Bronchial epithelial cell (primary cell): Measurements from ENCODE around the gene EEPD1.

DNA sequence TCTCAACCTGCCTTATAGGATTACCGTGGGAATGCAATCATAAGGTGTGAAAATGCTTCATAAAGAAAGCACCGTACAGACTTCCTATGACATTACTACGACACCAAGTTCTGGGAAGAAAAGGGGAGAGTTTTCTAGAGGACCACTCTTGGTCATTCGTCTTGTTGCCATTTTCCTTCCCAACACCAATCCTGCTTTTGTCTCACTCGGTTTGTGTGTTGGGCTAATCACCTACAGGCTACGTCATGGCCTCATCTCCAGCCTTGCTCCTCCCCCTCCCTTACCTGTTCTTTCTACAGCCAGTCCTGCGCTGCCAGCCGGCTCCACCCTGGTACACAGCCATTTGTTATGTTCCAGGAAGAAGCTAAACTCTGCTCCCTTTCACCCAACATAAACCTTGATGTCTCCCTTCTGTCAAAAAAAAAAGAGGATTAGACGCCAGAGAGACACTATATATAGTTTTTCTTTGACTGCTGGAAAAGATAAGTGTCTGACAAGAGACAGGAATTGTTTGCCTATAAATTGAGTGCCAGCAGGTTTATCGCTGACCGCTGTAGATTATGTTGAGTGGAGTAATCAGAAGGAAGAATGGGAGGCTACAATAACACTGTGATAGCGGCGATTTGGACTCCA lies 171.5 kb upstream of the BMPER start:
- RRBS, 2 experiments, result no CpG with 5 or more reads among the region's 13 CpGs

- RRBS, 2 experiments, result no CpG with 5 or more reads among the region's 7 CpGs
Observed at GRCh38 chr7:33761339-33762004, 143.9 kb upstream of the BMPER start.

GRCh38 chr7:33904247-33904694 lies 1.1 kb upstream of the BMPER start:
- RRBS, 2 experiments, result no CpG with 5 or more reads among the region's 38 CpGs

DNA sequence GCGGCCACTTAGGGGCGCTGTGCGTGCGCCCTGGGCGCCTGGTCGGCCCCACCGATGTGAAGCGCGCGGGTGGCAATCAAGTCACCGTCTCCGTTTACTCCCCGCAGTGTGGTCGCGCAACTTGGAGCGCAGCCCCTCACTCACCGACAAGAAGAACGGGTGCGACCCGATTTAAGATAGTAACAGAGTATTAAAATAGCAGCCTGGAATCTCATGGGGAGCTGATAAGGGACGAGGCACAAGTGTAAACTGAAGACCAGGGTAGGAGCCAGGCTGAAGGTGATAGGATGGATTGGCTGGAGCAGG lies 696 bp upstream of the DPY19L1 start:
- RRBS, 2 experiments, result no CpG with 5 or more reads among the region's 21 CpGs

DNA sequence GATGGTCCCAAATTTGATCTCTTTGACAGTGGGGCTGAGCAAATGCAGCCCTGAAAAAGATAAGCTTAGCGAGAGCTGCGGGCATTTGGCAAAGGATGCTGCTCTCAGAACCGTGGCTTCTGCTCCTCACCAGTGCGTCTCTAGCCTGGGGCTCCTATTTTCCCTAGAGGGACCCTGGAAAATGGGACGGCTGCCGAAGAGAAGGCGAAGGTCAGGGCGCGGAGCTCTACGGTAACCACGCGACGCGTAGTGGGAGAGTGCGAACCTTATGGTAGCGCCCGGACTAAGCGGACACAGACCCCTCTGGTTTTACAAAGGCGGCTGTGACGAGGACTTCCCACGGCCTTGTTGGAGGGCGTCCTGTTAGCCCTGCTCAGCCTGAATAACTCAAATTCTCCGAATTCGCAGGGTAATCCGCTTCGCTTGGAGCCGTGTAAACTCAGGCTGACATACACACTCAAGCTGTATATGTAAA lies 769 bp upstream of the TBX20 start:
- RRBS, 2 experiments, result no CpG with 5 or more reads among the region's 27 CpGs

DNA sequence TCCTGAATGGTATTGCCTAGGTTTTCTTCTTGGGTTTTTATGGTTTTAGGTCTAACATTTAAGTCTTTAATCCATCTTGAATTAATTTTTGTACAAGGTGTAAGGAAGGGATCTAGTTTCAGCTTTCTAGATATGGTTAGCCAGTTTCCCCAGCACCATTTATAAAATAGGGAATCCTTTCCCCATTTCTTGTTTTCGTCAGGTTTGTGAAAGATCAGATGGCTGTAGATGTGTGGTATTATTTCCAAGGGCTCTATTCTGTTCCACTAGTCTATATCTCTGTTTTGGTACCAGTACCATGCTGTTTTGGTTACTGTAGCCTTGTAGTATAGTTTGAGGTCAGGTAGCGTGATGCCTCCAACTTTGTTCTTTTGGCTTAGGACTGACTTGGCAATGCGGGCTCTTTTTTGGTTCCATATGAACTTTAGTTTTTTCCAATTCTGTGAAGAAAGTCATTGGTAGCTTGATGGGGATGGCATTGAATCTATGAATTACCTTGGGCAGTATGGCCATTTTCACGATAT lies 33.9 kb downstream of the HERPUD2 start:
- RRBS, 2 experiments, result no CpG with 5 or more reads among the region's 4 CpGs

- RRBS, 2 experiments, result 1 to 2% methylated on average over 12 of the region's 32 CpGs
Observed at GRCh38 chr7:35694147-35694705, 709 bp downstream of the HERPUD2 start.

GRCh38 chr7:35753841-35754779 lies 46.7 kb upstream of the SEPTIN7 start:
- RRBS, 2 experiments, result no CpG with 5 or more reads among the region's 9 CpGs

- RRBS, 2 experiments, result no CpG with 5 or more reads among the region's 1 CpG
Observed at GRCh38 chr7:36065751-36065961, 87.4 kb upstream of the EEPD1 start.

- RRBS, 2 experiments, result 1% methylated on average over 59 to 64 of the region's 118 CpGs
Observed at GRCh38 chr7:36152520-36153705, at the start of gene EEPD1. EEPD1 (plus strand) TSS chr7:36153254.

DNA sequence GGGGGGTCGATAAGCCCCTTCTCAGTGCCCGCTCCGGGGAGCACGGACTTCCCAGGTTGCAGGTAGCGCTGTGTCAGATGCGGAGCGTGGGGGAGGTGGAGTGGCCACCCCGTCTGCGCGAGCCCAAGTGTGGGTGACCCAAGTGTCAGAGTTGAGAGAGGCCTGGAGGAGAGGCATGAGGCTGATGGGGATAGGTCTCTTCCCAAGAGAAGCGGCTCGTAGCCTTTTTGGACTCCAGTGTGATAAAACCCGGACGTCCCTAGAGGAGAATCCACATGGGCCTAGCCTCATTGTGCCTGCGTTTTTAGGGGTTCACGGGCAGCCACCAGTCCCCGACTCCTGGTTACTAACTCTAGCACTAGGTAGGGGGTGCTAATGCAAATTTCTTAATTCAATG lies 650 bp downstream of the EEPD1 start:
- RRBS, 2 experiments, result under 1 to 1% methylated on average over 3 of the region's 17 CpGs

DNA sequence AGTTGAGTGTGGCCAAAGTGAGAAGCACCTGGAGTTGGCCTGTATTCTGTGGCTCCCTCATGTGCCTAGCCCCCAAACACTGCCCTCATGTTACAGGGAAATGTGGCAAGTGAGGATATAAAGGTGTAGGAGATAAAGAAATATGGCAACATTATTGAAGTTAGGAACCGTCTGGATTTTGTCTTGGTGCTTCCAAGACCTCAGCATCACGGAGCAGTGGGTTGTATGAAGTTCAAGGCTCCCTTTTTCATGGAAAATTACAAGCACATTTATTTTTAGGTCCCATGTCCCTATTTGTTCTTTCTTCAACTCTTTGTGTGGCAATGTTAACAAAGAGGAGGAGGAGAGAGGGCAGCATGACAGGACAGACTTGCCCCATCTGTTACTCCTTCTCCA lies 28.5 kb downstream of the EEPD1 start:
- RRBS, 2 experiments, result no CpG with 5 or more reads among the region's 2 CpGs

- RRBS, 2 experiments, result no CpG with 5 or more reads among the region's 9 CpGs
Observed at GRCh38 chr7:36192036-36192661, 39.1 kb downstream of the EEPD1 start.

GRCh38 chr7:36279193-36280201 lies 87.5 kb downstream of the MATCAP2 start:
- RRBS, 2 experiments, result no CpG with 5 or more reads among the region's 15 CpGs

GRCh38 chr7:36298766-36299393 lies 68.2 kb downstream of the MATCAP2 start:
- RRBS, 2 experiments, result 90 to 95% methylated on average over 4 to 6 of the region's 19 CpGs

DNA sequence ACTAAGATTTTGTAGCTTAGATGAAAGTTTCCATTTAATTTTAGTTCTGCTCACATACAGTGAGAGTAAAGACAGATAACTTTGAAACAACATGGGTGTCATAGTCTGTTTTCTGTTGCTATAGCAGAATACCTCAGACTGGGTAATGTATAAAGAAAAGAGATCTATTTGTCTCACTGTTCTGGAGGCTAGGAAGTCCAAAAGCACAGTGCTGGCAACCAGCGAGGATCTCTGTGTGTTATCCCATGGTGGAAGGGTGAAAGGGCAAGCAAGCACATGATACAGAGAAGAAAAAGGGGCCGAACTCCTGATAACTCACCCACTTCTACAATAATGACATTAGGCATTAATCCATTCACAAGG lies 28.0 kb upstream of the AOAH start:
- RRBS, 2 experiments, result no CpG with 5 or more reads among the region's 2 CpGs

- RRBS, 2 experiments, result no CpG with 5 or more reads among the region's 6 CpGs
Observed at GRCh38 chr7:36971402-36971967, 247.2 kb upstream of the AOAH start.

DNA sequence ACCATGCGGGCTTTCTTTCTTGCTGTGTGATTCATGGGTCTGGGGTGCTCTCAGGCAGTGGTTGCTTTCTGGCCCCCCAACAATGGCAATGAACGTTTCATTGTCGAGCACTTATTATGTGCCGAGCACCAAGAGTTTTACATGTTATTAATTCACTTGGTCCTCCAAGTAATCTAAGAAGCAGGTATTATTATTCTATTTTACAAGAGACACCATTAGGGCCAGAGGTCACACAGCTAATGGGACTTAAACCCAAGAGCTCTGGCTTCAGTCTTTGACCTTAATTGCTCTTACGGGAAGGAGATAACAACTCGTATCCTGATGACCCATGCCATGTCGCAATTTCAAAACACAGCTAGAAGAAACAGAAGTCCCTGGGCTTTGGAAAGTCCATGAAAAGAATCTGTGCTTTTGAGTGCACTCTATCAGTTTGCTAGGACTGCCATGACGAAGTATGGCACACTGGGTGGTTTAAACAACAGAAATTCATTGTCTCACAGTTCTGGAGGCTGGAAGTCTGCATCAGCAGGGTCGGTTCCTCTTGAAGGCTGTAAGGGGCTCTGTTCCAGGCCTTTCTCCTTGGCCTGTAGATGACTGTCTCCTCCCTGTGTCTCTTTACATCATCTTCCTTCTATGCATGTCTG lies 247.8 kb upstream of the AOAH start:
- RRBS, 2 experiments, result no CpG with 5 or more reads among the region's 9 CpGs

- RRBS, 2 experiments, result no CpG with 5 or more reads among the region's 6 CpGs
Observed at GRCh38 chr7:37340930-37341316, 107.7 kb downstream of the ELMO1 start.

DNA sequence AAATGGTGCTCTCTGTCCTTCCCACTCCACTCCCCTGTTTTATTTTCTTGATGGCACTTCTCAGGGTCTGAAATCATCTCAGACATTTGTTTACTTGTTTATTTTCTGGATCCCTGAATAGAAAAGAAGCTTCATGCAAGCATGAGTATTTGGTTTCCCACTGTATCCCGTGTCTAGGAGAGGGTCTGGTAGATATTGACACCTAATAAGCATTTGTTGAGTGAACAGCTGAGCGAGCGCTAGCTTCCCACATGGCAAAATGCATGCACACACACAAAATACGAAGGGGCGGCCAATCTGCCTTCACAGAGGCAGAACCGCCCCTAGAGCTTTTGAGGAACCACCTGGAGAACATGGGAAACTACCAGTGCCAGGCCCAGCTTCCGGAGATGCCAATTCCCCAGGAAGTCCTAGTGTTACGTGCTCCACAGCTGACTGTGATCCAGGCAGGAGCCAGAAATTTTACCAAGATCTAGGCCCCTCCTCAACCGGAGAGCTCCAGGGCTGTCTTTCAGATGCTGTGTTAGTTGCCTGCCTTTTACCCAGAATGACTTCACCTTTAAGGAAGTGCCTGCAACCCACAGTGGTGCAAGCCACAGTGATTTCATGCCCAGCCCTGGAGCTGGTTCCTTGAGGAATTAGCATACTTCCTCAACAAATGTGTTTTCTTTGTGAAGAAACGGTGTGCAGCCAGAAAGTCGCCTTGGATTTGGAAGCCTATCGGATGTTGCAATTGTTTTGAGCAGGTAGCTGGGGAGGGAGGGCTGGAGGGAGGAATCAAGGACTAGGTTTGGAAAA lies 63.0 kb downstream of the ELMO1 start:
- RRBS, 2 experiments, result 81 to 100% methylated on average over 1 to 2 of the region's 12 CpGs